Heart (tissue), 3 donors: ENCODE data around the genes ANGPTL4, OR1M1, OR7G3 and OR7D4.

DNA sequence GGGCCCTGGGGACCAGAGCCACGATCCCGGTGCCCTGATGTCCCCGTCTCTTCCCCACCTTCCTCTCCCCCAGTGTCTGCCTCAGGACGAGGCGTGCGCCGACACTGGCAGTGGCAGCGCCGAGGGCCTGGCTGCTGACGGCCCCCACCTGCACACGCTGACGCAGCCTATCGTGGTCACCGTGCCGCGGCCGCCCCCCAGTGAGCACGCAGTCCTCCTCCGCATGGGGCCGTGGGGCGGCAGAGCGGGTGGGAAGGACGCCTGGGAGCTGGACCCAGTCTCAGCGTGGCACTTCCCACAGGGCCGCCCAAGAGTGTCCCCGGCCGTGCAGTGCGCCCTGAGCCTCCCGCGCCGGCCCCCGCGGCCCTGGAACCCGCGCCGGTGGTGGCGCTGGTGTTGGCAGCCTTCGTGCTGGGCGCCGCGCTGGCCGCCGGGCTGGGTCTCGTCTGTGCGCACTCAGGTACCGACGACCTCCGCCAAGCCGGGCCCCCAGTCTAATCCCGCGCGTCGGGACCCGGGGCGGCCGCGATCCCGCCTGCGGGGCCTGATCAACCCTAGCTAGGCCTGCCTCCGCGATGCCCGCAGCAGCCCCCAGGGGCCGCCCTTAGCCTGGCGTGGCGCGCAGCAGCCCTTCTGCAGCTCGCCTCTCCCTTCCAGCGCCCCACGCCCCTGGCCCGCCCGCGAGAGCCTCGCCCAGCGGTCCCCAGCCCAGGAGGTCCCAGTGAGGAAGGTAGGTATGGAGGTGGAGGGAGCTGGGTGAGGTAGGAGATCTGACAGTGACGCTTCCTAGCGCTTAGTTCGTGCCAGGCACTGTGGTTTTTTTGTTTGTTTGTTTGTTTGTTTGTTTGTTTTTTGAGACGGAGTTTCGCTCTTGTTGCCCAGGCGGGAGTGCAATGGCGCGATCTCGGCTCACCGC is 2.5 kb upstream of the SNAPC2 start:
- RAMPAGE, long total RNA, 2 experiments, result no peak in any of the 2 experiments

- RAMPAGE, long total RNA, 2 experiments, result no peak in any of the 2 experiments
Observed at GRCh38 chr19:7919426-7919914, 668 bp upstream of the SNAPC2 start.

DNA sequence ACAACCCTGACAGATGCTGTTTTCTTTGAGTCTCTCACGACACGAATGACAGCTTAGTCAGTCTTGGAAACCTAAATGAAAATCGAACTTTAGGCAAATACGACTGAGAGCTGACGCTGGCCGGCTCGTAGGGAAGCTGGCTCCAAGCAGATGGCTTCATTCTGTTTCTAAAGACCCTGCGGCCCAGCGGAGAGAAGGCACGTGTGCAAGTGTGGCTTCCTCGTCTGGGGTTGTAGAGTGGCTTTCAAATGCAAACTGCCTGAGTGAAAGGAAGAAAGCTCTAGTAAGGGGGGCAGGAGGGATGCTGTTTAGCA is 26.1 kb upstream of the TIMM44 start:
- RAMPAGE, long total RNA, 2 experiments, result no peak in any of the 2 experiments

GRCh38 chr19:7993498-7994010 is 11.9 kb downstream of the ELAVL1 start:
- RAMPAGE, long total RNA, 2 experiments, result no peak in any of the 2 experiments

DNA sequence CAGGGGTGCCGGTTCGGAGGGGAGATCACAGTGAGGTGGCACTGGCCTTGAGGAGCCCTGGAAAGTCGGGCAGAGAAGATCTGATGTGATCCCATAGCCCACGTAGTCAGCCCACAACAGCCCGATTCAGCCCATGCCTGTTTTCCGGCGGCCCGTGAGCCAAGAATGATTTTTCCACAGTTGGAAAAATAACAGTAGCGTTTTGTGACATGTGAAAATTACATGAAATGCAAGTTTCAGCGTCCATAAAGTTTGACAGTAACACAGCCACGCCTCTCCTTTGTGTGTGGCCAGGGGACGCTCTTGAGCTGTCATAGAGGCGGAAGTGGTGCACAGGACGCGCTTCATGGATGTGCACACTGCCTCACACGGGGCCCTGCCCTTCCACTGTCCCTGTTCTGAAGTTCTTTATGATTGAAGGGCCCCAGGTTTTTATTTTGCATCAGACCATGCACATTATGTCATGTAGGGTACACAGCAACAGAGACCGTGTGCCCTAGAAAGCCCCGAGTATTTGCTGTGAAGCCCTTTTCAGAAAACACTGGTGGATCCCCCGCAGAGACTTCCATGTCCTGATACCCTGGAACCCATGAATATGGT is 12.4 kb upstream of the ELAVL1 start:
- RAMPAGE, long total RNA, 2 experiments, result no peak in any of the 2 experiments

- RAMPAGE, long total RNA, 2 experiments, result no peak in any of the 2 experiments
Observed at GRCh38 chr19:8194392-8194965, 14.7 kb upstream of the CERS4 start.

DNA sequence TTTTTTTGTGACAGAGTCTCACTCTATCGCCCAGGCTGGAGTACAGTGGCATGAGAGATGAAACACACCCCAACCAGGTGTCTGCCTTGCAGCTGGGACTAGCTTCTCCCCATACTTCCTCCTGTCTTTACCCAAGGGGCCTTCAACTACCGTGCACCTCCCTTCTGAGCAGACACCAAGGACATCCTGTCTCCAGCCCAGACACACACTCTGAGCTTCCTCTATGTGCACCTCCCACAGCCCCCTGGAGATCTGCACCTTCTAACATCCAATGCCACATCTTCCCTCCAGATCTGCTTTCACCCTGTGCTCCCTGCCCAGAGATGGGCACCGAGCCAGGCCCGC is 14.0 kb upstream of the CERS4 start:
- RAMPAGE, long total RNA, 2 experiments, result no peak in any of the 2 experiments

GRCh38 chr19:8240324-8241375 is 31.5 kb downstream of the CERS4 start:
- RAMPAGE, long total RNA, 2 experiments, result no peak in any of the 2 experiments

DNA sequence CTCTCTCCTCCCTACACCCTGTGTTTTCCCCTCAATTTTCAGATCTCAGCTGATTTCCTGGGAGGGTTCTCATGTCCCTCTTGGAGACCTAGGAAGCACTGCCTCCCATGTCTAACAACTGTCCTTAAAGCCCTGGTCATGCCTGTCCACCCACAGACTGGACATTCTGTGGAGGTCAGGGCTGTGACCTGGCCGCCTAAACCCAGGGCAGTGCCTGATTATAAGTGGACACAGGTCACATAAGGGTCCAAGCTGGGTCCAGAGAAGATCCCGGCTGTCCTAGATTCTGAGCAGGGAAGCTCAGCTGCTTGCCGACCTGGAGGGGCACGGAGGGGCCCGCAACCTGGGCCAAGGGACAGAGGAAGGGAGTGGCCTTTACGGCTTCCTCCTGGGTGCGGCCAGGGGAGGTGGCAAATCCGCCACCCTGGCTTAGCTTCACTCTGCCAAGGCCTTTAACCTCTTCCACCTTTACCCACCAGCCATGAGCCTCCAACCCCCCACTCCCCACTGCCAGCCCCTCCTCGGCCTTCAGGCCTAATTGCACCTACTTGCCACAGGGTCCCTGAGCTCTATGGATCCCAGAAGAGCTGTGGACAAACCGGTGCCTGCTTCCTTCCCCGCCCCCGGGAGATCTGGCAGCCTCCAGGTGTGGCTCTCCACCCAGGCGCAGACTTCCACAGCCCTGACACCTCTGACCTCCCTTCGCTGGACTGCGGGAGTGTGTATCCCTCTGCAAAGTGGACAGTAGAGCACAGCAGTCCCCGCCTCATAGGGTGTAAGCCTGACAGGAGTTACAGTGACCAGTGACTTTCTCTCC is 1.8 kb downstream of the CD320 start:
- RAMPAGE, long total RNA, 2 experiments, result no peak in any of the 2 experiments

DNA sequence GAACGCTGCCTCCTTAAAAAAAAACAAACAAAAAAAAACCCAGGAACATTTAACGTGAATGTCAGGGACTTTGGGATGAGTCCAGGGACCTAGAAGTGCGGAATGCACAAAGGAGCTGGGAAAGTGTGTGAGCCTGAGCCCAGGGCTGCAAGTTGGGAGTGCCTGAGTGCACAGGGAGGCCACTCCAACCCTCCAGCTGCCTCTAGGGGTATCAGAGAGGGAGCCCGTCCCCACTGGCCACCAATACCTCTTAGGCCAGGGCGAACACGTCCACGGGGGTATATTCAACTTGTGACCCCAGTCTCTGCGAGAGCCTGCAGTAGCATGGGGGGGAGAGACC is 866 bp downstream of the CD320 start:
- RAMPAGE, long total RNA, 2 experiments, result no peak in any of the 2 experiments

- RAMPAGE, long total RNA, 2 experiments, result no peak in any of the 2 experiments
Observed at GRCh38 chr19:8316331-8316867, 4.8 kb downstream of the NDUFA7 start.

DNA sequence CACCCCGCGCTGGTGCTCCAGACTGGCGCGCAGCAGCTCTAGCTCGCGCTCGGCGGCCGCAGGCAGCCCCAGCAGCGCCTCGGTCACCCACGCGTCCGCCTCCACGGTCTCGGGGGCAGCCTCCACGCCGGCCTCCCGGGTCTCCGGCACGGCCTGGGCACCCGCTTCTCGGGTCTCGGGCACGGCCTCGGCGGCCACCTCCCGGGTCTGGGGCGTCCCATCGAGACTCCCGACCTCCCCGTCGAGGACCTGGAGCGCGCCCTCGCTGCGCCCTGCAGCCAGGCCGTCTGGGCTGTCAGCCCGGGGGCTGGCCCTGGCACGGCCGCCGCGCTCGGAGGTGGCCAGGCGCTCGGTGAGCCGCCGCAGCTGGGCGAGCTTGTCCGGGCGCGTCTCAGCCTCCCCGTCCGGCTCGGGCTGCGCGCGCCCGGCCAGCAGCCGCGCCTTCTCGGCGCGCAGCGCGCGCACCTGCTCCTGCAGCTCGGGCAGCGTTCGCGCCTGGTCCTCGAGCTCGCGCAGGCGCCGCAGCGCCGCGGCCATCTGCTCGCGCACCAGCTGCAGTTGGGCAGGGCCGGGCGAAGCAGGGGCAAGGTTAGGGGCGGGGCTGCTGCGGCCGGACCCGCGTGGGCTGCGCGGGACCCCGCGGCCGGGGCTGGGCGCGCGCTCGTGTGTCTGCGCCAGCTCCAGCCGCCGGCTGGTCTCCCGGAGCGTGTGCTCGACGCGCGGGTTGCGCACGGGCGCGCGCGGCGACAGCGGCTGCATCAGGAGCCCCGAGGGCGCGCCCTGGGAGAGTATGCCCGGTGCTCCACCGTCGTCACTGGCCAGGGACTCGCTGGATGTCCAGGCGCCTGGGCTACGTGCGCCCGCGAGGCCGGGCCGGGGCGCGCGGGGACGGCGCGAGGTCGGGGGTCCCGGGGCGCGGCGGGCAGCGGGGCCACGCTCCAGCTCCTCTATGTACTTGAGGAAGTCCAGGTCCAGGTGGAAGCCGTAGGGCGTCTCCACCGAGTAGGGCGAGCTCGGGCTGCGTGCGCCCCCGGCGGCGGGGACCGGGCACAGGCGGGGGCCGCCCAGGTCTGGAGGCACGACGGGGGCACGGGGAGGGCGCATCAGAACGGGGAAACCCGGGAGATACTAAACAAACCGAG is 8.0 kb downstream of the KANK3 start:
- RAMPAGE, long total RNA, 2 experiments, result no peak in any of the 2 experiments

DNA sequence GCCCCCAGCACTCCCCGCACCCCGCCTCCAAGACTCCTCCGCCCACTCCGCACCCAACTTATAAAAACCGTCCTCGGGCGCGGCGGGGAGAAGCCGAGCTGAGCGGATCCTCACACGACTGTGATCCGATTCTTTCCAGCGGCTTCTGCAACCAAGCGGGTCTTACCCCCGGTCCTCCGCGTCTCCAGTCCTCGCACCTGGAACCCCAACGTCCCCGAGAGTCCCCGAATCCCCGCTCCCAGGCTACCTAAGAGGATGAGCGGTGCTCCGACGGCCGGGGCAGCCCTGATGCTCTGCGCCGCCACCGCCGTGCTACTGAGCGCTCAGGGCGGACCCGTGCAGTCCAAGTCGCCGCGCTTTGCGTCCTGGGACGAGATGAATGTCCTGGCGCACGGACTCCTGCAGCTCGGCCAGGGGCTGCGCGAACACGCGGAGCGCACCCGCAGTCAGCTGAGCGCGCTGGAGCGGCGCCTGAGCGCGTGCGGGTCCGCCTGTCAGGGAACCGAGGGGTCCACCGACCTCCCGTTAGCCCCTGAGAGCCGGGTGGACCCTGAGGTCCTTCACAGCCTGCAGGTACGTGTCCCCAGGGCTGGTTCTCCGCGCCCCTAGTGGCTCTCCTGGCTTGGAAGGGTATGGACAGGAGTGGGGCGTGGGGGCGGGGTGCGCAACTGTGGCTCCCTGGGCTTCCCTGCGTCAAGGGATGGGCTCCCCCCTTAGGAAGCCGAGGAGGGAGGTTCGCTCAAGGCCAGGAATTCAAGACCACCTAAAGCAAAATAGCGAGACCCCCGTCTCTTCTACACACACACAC is at the start of gene ANGPTL4:
TSS of gene ANGPTL4 (plus strand) at position 89 of the 808 bp plus-strand sequence.
- RAMPAGE, long total RNA, 2 experiments, result start-site peak on the plus strand in 1 of 2 experiments, centred at positions 85 to 431 of the sequence, 9 to 26 reads per replicate

DNA sequence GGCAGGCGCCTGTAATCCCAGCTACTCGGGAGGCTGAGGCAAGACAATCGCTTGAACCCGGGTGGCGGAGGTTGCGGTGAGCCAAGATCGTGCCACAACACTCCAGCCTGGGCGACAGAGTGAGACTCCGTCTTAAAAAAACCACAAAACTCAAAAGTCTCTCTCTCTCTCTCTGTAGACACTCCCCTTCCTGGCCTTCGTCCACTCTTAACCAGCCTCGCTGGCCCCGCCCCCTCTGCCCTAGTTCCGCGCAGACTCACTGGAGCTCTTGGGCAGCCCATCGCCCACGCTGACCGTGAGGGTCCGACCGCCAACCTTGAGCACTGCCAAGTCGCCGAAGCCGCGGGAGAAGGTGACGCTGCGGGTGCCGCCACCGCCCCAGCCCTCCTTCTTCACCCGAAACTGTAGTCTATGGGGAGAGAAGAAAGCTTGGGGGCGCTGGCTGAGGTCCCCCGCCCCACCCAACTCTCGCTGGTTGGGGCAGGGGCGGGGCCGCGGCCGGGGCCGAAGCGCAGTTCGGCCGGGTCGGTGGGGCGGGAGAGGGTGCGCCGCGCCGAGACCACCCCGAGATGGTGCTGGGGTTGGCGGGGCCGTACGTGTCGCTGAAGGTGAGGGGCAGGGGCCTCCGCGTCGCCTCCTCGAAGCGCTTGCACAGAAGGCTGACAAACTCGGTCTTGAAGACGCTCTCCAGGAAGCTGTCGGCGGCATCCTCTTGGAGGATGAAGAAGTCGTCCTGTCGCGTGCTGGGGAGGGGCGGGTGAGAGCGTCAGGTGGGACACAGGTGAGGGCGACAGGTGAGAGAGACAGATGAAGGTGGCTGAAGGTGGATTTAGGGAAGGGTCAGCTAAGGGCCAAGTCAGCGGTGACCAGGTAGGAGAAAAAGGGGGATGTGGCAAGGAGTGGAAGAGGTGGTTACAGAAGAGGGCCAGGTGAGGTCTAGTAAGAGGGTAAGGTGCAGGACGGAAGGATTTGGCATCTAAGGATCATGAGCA is 12.5 kb upstream of the ZNF414 start:
- RAMPAGE, long total RNA, 2 experiments, result start-site peak on the plus strand in 1 of 2 experiments, centred at position 257 of the sequence, 7 reads per replicate

DNA sequence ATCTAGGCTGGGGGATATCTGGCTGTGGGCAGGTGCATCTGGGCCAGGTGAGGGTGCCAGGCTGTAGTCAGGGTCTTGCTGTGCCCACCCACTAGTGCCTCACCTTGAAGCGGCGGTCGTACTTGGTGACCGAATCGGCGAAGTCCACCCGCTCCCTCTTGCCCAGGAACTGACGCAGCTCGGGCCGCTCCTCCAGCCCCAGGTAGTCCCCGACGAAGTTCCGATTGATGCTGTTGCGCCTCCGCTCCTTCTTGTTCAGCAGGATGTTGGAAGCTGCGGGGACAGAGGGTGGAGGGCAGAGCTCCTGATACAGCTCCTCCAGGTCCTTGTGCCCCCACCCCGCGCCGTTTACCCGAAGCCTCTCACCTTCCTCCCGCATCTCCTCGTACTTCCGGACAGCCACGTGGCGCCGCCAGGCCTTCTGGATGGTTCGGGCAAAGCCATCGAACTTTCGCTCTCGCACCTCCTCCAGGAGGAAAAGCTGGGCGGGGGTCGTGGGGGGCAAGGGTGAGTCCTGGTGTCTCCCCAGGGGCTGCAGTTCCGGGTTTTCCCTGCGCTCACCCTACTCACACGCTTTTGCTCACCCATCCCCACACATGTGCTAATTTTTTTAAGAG is 16.2 kb upstream of the ZNF414 start:
- RAMPAGE, long total RNA, 2 experiments, result no peak in any of the 2 experiments

- RAMPAGE, long total RNA, 2 experiments, result no peak in any of the 2 experiments
Observed at GRCh38 chr19:8567519-8568240, 9.6 kb downstream of the MYO1F start.

DNA sequence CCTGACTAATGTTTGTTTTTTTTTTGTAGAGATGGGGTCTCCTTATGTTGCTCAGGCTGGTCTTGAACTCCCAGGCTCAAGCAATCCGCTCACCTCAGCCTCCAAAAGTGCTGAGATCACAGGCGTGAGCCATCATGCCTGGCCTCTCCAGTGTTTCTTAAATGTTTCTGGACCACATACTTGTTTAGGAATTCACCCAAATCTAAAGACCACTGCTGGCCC is 10.7 kb downstream of the NFILZ start:
- RAMPAGE, long total RNA, 2 experiments, result no peak in any of the 2 experiments

DNA sequence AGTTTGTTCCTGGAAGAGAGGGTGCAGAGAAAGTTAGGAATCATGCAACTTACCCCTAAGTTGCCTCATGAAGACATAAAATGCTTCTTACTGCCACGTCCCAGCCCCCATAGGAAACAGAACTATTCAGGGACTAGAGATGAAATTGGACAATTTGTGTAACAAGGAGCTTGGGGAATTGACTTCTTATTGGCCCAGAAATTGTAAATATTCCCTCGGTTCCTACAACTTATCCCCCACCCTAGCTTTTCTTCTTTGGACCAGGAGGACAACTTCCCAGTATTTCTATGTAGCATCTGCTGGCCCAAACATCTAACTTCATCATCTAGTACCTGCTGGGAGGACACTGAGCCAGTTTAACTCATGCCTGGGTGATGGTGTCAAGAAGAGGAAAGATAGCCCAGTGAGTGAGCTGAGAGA is at the start of gene OR1M1:
TSS of gene OR1M1 (plus strand) at position 307 of the 420 bp plus-strand sequence.
- RAMPAGE, long total RNA, 2 experiments, result no peak in any of the 2 experiments

- RAMPAGE, long total RNA, 2 experiments, result no peak in any of the 2 experiments
Observed at GRCh38 chr19:9126801-9127264, at the start of gene OR7G3. TSS of gene OR7G3 (minus strand) at chr19:9126950.

DNA sequence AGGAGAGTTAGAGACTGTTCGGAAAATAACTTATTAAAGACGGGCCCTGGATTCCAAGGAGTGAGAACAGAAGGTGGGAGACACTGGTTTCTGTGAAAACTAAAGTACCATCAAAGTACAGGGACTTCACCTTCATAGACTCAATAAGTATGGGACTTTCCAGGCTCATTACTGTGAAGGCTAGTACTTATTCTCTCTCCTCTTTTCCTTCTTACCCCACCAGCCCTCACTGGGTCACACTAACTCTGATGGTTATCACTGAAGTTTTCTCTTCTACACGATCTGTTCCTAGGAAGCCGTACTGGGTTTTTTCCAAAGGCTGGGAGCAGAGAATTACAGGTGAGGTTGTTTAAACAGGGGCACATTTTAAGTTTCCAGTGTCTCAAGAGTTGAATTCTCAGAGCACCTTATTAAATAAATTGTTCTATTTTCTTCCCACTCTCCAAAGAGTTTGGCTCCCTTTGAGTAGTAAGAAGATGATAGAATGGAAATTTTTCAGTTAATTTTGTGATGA is at the start of gene OR7D4:
TSS of gene OR7D4 (minus strand) at position 297 of the 514 bp plus-strand sequence.
- RAMPAGE, long total RNA, 2 experiments, result no peak in any of the 2 experiments